Mammary epithelial cell (primary cell): ENCODE measurements around a stretch of chr15.

GRCh38 chr15:85316029-85316514 is 64.3 kb upstream of the AKAP13 start:
- CAGE, long polyA plus RNA: no peak
- RRBS: no CpG with 5 or more reads among the region's 6 CpGs

GRCh38 chr15:85347667-85348007 is 32.8 kb upstream of the AKAP13 start:
- CAGE, long polyA plus RNA: no peak
- RRBS: no CpG with 5 or more reads among the region's 1 CpG

- CAGE, long polyA plus RNA: no peak
- RRBS: no CpG with 5 or more reads among the region's 13 CpGs
Observed at GRCh38 chr15:85498586-85500052, 118.7 kb downstream of the AKAP13 start.

- CAGE, long polyA plus RNA: no peak
- RRBS: no CpG with 5 or more reads among the region's 4 CpGs
Observed at GRCh38 chr15:85534042-85534539, 153.7 kb downstream of the AKAP13 start.

DNA sequence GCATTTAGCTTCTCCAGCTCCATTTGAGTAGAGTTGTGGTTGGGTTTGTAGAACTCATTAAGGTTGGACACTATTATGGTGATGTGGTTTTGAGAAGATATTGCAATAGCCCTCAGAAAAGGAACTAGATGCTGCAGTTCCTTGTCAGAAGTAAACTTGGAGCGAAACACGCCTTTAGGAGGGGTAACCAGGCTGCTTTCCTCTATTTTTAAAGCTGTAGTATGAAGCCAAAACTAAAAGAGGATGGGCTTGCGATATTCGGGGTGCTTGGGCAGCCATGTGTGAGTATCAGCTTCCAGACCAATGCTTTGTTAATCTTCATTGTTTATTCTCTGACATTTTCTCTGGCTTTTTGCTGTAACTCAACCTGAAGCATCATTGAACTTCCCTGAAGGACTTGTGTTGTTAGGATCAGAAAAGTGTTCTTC is 174.8 kb downstream of the AKAP13 start:
- CAGE, long polyA plus RNA: no peak
- RRBS: no CpG with 5 or more reads among the region's 4 CpGs

DNA sequence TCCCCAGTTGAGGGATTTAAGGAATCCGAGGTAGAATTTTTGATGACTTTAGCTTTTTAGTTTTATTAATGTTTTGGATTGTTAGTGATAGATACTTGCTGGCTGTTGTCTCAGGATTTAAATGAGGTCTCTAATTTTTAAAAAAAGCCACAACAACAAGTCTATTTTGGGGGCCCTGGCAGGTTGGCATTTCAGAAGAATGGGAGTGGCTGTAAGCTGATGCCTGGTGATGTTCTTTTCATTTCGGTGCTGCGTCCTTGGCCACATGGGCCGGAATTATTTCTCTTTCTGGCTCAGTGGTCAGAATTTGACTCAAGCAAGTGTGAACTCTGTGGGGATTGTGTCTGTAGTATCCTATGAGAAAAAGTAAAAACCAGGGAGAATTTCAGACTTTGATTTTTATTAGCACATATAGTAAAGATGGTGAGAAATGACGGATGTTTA is 203.0 kb downstream of the AKAP13 start:
- CAGE, long polyA plus RNA: no peak
- RRBS: no CpG with 5 or more reads among the region's 5 CpGs

- CAGE, long polyA plus RNA: no peak
- RRBS: no CpG with 5 or more reads among the region's 5 CpGs
Observed at GRCh38 chr15:85614001-85614474, 180.7 kb downstream of the KLHL25 start.

DNA sequence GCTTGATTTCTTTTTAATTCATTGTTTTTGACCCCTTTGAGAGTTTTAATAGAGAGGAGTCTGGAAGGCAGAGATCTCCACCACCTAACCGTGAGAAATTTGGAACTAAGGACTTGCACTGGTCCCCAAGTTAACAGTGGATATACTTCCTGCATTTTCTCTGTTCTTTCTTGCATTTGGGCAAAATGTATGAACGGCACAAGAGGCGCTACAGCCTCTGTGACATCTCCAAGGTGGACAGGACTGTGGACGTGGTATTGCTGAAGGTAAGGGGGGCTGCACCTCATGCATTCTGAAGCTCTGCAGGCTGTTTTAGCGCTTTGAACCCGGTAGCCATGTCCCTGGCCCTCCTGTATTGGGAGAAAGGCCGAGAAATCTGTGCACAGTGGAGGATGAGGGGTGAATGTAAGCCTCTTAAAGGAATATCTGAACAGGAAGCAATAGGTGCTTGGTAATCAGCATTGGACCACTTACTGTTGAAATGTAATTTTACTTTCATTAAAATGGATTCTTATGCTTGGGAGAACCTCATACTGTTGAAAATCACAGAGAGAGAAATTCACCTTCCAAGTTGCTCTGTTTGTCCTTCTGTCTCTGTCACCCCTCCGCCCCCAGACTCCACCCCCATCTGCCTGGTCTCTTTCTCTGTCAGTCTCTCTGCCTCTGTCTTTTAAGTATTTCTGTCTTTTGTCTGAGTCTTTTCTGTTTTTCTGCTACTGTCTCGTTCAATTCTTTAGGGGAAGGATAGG is 174.6 kb downstream of the KLHL25 start:
- CAGE, long polyA plus RNA: no peak
- RRBS: no CpG with 5 or more reads among the region's 9 CpGs

DNA sequence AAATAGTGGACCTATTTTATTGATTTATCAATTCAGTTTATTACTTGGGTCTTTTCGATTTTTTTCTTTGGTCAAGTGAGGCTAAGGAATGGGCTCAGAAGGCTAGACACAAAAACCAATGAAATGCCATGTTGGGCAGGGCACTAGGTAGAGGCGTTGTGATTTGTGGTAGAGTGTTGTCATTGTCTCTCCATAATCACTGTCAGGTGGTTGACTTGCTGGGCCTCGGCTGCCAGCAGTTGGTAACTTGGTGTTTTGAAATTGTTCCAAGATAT is 173.7 kb downstream of the KLHL25 start:
- CAGE, long polyA plus RNA: no peak
- RRBS: no CpG with 5 or more reads among the region's 3 CpGs

- CAGE, long polyA plus RNA: no peak
- RRBS: no CpG with 5 or more reads among the region's 3 CpGs
Observed at GRCh38 chr15:85664502-85664750, 130.3 kb downstream of the KLHL25 start.

DNA sequence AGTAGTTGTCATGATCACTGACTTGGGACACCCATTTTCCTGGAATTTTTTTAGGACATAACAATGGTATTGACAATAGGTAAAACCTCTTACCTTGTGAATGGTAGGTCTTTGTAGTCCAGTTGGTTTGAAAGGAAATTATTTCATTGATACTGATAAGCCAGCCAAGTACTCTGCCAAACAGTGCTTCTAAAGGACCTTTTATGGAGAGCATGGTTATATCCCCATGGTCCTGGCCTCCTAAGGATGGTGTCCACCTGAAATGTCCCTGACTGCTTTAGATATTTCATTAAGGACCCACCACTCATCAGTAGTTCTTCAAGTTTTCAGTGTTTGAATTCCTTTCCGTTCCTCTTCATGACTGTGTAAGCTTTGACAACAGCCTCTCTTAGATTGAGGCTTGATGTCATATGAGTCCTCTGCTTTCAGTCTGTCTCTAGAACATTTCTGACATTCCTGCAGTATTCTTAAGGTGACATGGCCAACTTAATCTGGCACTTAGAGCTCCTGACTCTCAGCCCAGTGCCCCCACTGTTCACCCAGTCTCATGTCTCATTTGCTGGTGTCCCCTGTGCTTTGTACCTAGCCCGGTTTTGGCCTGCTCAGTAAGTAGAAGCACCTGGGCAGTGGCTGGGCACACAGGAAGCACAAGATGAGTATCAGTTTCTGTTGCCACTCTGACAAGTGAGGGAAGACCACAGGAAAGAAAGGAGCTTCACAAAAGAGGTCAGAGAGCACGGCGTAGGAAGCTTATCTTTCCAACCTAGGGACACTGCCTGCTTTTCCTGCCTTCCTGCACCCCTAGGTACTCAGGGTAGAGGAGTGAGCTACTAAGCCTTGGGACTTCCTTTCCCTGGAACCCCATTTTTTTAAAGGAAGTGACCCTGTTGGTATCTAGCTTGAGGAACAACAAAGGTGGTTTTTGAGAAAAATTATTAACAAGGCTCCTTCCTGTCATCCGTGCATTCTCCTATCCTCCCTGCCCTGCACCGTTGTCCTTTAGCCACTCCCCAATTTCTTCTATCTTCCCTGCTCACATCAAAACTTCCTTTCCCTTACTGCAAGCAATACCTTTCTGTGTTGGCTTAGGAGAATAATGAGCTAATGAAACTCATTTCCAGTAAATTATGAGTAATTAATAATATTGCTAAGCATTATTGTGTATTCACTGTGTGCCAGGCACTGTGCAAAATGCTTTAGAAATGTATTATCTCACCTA is 103.2 kb downstream of the KLHL25 start:
- CAGE, long polyA plus RNA: no peak
- RRBS: no CpG with 5 or more reads among the region's 6 CpGs

DNA sequence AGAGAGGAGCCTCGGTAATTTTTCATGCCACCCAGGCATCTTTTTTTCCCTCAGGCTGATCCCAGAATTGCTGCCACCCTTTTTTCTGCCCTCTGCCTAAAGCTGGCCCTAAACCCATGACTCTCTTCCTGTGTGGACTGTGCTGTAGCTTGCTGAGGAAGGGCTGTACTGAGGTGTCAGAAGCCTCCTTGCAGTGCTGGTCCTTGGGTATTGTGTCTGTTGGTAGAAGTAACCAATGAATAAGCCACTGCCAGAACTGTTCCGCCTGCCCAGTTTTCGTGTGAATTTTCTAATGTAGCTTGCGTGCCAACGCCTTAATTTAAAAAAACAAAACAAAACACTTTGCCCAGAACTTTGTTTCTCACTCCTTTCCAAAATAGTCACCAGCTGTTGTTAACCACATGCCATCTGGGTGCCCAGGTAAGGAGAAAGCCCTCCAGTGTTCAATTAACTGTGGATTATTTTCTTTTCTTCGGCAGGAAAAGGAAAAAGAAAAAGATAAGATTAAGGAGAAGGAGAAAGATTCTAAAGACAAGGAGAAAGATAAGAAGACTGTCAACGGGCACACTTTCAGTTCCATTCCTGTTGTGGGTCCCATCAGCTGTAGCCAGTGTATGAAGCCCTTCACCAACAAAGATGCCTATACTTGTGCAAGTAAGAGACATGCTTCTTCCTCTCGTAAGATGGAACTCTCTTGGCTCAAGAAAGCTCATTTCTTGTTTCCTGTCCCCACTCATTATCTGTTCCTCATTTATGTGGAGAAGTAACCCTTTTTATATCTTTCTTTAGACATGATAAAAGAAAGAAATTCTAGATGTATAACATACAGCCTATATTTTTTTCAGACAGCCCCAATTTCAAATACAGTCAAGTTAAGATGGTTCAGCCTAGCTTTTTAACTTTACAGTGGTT is 101.7 kb downstream of the KLHL25 start:
- CAGE, long polyA plus RNA: no peak
- RRBS: no CpG with 5 or more reads among the region's 8 CpGs

DNA sequence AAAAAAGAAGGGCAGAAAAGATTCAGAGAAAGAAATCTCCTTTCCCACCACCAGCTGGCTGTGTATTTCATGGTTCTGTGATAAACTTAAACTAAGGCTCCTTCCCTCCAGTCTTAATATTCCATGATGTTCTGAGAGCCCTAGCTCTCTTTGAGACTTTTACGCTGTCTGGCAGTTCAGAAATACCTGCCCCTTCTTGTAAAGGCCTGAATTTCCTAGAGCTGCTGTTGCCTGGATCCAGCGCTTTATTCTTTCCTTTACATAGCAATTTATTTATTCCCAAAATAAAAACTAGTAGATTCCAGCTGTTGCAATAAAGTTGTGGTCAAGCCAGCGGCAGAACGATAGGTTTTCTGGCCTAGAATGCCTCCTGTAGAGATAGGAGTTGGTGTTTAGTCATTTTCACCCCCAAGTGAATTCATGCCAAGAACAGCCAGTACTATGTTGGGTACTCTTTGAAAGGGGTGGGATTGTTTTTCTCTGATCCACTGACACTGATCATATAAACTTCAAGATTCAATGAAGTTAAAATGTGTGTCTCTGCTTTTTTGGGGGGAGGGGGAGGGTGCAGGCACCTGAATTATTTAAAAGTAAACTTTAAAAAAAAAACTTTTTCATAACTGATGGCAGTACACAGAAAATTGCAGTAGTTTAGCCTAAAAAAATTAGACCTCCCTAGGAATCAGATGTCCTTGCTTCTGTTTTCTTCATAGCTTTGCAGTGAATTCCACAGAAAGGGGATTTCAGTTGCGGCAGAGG is 69.7 kb downstream of the KLHL25 start:
- CAGE, long polyA plus RNA: no peak
- RRBS: no CpG with 5 or more reads among the region's 5 CpGs

DNA sequence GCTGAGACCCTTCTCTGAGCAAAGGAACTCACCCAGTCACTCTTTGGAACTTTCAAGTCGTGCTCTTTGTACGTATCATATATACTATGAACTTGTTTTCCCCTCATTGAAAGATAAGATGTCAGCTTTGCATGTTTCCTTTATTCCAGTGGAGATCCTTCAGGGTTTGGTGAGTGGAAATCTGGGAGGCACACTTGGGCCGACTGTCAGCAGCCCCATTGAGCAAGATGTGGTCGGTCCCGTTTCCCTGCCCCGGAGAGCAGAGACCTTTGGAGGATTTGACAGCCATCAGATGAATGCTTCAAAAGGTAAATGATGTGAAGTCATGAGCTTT is 59.9 kb downstream of the KLHL25 start:
- CAGE, long polyA plus RNA: no peak
- RRBS: no CpG with 5 or more reads among the region's 6 CpGs

- CAGE, long polyA plus RNA: no peak
- RRBS: no CpG with 5 or more reads among the region's 21 CpGs
Observed at GRCh38 chr15:85748172-85749092, 46.3 kb downstream of the KLHL25 start.

- CAGE, long polyA plus RNA: no peak
- RRBS: no CpG with 5 or more reads among the region's 6 CpGs
Observed at GRCh38 chr15:85749180-85749570, 45.5 kb downstream of the KLHL25 start.

- CAGE, long polyA plus RNA: no peak
- RRBS: no CpG with 5 or more reads among the region's 13 CpGs
Observed at GRCh38 chr15:85772501-85773297, 22.0 kb downstream of the KLHL25 start.

- CAGE, long polyA plus RNA: no peak
- RRBS: no CpG with 5 or more reads among the region's 6 CpGs
Observed at GRCh38 chr15:85780643-85781047, 14.1 kb downstream of the KLHL25 start.

DNA sequence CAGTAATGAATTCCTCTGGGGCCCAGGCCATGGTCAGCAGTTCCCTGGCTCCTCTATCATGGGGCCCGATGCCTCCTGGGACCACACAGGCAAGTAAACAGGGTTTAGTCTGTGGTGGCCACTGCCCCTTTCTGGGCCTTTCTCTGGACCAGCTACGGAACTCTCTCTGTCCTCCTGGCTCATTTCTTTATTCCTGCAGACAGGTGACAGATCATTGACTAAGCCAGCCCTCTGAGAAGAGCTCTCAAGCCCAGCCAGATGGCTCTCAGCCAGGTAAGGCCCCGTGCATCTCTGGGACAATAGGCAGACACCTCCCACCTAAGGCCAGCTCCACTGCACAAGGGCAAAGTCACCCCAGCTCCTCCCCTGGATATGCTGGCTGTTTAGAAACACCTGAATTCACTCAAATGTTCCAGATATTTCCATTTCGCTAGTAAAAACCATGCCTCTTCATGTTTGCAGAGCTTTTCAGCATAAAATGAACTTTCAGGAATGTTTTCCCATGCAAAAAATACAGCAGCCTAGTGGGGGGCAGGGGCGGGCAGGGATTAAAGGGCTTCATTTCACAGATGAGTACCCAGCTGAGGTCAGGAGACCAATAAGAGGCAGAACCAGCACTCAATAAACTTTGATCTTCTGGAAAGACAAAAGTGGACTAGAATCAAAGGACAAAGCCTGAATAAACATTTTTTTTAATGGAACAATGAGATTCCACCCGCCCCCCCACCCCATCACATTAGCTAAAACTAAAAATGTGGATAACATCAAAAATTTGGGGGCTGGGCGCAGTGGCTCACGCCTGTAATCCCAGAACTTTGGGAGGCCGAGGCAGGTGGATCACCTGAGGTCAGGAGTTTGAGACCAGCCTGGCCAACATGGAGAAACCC is 8.1 kb downstream of the KLHL25 start:
- CAGE, long polyA plus RNA: no peak
- RRBS: no CpG with 5 or more reads among the region's 9 CpGs

DNA sequence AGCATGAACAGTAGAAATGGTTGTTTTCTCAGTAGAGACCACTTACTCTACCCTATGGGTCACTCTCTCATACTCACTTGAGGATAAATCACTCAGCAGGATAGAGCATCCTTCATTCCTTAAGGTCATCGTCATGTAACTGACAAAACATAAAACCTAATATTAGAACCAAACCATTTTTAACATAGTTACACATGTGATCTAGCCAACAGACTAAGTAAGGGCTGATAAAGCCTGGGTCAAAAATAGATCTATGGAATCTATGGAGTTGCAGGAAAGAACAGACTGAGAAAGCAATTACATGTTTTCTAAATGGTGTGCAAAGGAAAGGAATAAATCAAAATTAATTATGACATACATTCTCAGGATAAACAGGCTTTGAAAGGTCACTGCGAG is 769.0 kb downstream of the NTRK3 start:
- CAGE, long polyA plus RNA: no peak
- RRBS: no CpG with 5 or more reads among the region's 2 CpGs